Monocyte (primary cell): ENCODE measurements around a stretch of chr10.

DNA sequence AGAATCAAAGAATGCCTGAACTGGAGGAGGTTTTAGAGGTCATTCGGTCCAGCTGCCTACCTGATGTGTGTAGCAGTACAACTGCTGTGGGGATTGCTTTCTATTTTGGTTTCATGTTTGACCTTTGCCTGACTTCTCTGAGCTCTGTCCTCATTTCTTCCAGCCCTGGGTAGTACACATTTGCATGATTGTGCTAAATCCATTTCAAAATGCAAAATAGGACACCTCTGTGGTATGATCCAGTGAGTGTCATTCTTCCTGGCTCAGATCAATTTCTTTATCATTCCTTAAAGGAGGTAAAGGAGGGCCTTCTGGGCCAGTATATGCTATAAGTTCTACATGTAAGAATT lies 139.7 kb upstream of the PHYHIPL start:
- PRO-cap, 2 experiments: no peak in any of the 2 experiments

- PRO-cap, 2 experiments: no peak in any of the 2 experiments
Measured at GRCh38 chr10:59623587-59624102, 86.0 kb downstream of the SLC16A9 start.

DNA sequence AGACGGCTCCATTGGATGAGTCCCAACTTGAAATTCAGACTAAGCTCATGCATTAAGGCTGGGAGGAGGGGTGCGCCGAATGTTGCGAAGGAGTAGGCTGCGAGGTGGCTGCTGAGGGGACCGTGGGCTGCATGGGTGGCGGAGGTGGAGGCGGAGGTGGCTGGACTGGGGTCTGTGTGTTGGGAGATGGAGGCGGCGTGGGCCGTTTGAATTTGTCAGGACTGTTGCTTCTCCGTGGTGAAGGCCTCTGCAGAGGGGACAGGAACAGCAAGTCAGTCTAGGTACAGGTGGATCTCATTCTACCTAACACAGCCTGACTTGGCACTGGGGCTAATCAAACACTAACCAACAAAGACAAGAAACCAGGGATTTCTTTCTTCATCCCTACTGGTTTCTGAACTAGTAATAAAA lies 39.6 kb upstream of the MRLN start:
- PRO-cap, 2 experiments: no peak in any of the 2 experiments

- PRO-cap, 2 experiments: no peak in any of the 2 experiments
Measured at GRCh38 chr10:59801297-59801932, 48.2 kb upstream of the MRLN start.

- PRO-cap, 2 experiments: no peak in any of the 2 experiments
Measured at GRCh38 chr10:59825948-59826879, 73.0 kb upstream of the MRLN start.

DNA sequence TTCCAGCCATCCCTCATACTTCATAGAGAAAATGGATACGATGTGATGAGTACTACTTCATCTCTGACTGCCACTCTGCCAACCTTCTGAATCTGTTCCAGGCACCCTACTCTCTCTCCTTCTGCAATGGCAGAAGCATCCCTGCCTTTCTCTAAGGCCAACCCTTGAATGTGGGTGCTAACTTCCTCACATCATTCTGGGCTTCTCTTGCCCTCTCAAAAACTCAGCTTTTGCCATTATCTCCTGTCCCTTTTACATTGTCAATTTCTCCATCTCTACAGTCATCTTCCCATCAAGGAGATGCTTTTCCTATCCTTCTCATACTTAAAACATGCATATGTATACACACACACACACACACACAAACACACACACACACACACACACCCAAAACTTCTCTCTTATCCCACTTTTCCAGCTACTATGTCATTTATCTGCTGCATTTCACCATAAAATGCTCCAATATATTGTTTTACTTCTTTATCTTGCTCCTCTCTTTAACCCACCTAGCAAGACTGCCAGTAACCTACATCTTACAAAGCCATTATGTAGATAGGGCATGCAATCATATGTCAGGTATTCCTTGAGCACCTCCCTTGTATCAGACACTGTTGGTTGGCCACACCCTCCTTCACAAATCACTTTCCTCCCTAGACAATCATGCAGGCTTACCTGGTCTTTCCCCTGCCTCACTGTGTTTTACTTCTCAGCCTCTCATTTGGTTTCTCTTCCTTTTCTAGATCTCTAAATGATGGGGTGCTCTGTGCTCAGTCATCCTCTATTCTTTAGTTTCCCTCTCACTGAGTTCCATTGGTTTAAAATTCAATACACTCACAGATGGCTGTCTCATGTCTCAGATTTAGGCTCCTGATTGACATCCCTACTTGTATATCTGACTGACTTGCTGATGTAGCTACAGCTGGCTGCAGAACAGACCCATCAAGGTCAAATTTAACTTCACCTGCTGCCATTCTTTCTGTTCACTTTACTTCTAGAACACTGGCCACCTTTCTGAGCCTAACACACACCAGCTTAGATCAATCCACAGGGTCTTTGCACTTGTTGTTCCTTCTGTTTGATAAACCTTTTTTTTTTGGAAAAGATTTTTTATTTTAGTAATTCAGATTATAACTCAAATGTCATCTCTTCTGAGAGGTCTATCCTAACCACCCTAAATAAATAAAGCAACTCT lies 31.5 kb downstream of the ANK3 start:
- PRO-cap, 2 experiments: no peak in any of the 2 experiments

GRCh38 chr10:60426054-60426830 lies 36.6 kb upstream of the ANK3 start:
- PRO-cap, 2 experiments: no peak in any of the 2 experiments

DNA sequence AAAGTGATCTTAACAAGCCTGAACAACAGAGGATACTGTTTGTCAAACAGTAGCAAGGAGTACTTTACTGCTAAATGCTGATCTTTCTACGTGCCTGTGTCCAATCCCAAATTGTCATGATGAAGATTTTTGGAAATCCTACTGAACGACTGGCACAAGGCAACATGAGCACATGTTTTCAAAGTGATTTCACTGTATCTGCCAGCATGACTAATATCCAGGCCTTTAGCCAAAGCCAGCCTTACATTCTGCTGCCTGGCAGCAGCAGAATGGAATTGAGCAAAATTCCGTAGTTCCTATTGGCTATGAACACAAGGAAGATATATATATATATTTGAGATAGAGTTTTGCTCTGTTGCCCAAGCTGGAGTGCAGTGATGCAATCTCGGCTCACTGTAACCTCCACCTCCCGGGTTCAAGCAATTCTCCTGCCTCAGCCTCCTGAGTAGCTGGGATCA lies 91.5 kb upstream of the ANK3 start:
- PRO-cap, 2 experiments: no peak in any of the 2 experiments

DNA sequence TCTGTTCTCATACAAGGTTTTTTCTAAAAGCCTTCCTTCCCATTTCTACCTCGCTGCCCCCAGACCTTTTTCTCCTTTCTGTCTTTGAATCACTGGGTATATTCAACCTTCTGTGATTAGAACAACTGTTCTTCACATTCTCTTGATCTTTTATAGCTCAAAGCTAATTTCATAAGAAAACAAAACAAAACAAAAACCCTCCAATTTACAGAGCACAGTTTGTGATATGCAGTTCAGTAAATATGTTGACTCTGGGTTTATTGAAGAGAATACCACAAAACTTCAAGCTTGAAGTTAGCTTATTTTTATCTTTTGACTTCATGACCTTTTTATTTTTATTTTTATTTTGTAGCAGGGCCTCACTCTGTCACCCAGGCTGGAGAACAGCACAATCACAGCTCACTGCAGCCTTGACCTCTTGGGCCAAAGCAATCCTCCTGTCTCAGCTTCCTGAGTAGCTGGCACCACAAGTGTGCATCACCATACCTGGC lies 108.4 kb upstream of the ANK3 start:
- PRO-cap, 2 experiments: no peak in any of the 2 experiments

DNA sequence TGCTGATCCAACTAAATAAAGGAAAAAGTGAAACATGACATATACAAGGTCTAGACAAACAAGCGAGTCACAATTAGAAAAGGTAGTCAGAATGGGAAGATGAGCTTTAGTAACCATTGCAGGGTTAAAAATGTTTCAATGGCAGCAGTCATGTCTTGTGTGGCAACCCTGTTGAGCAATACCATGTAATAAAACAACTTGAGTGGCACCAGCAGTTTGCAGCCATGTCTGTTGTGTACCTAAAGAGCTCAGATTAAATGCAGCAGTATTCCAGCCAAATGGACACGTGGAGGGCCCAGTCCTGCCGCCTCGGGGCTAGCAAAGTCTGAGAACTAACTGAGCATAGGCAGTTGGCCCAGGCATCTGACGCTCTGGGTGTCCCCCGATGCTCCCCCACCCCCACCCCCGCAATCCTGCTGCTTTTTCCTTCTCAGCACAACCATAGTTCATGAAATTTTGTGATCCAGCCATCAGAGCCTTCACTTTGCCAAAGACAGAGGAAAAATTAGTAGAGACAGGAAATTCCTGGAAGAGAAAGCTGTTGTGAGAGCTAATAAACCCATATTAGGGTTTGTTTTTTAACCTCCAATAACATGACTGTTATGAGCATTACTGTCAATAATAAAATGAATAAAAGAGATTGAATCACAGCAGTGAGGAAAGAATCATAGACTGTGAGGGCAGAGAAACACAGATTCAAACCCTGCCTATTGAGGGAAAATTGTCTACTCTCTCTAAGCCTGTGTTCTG lies 220.6 kb upstream of the RHOBTB1 start:
- PRO-cap, 2 experiments: no peak in any of the 2 experiments

- PRO-cap, 2 experiments: no peak in any of the 2 experiments
Measured at GRCh38 chr10:61941064-61942027, 39.8 kb downstream of the ARID5B start.

DNA sequence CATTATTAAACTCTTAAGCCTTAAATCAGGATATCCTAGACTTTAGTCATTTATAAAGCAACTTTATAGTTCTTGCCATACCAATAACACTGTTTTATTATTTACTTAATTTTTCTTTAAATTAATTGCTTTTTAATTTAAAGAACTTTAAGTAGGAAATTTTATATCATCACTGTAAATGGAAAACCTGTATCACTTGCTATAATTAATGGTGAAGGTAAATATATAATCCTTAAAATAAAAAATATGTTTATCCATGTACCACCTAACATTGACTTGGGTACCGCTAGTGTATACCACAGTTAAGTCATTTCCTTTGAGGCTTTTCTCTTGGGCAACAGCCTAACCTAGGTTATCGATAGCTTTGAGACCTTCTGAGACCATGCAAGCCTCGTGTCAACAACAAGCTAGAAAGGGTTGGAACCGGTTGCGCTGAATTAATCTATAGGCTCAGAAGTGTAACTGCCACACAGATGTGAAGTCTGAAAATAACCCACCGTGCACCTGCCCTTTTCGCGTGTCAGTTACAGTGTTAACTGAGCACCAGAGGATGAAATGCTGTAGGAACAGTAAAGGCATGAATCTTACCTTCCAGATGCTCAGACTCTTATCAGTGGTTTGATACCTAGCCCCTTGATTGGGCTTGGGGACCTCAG lies 59.7 kb downstream of the ARID5B start:
- PRO-cap, 2 experiments: no peak in any of the 2 experiments

GRCh38 chr10:61993634-61994084 lies 92.2 kb downstream of the ARID5B start:
- PRO-cap, 2 experiments: no peak in any of the 2 experiments

- PRO-cap, 2 experiments: no peak in any of the 2 experiments
Measured at GRCh38 chr10:61995170-61995500, 93.6 kb downstream of the ARID5B start.

DNA sequence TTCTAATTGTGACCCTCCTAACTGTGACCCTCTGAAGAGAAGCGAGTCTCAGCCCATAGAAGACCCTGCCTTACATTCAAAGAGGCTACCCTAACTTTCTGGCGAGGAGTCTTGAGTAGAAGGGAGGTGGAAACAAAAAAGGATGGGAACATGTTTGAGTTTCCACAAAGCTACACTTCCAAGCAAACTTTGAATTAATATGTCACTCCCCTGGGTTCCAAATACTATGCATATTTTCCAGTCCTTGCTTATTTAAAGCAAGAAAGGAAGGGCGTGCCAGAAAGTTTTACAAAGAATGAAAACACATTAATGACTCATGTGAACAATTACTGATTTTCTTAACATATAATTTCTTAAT lies 118.4 kb downstream of the ARID5B start:
- PRO-cap, 2 experiments: no peak in any of the 2 experiments

- PRO-cap, 2 experiments: no peak in any of the 2 experiments
Measured at GRCh38 chr10:62043215-62043913, 141.9 kb downstream of the ARID5B start.

GRCh38 chr10:62046485-62047499 lies 145.3 kb downstream of the ARID5B start:
- PRO-cap, 2 experiments: no peak in any of the 2 experiments

DNA sequence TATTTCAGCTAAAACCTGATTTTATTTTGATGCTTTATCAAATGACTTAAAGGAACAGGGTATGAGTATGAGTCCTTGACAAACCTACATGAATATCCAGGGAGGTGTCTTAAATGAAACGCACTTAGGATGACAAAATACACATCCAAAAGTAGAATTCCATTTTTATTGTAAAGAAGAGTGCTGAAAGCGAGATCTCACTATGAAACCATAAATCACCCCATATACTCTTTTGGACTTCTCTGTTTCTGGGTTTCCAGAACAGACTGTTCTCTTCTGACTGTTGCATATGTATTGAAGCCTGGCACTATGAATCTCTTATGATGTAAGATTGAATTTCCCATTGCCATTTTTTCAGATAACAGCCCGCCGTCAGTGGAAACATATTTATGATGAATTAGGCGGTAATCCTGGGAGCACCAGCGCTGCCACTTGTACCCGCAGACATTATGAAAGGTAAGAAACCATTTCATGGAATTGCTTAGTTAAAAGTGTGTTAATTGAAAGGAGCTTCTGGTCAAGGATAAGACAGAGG lies 167.9 kb downstream of the ARID5B start:
- PRO-cap, 2 experiments: no peak in any of the 2 experiments

GRCh38 chr10:62079874-62080725 lies 178.6 kb downstream of the ARID5B start:
- PRO-cap, 2 experiments: no peak in any of the 2 experiments

GRCh38 chr10:62631945-62633323 lies 172.1 kb upstream of the ADO start:
- PRO-cap, 2 experiments: peak in 2 of 2 experiments; most common plus-strand start chr10:62632353 (in 2); most common minus-strand start chr10:62632559 (in 2)